ENCODE measurements around a stretch of chr1.

GRCh38 chr1:210233359-210234011 lies 889 bp downstream of the SERTAD4 start:
- PRO-cap, 2 experiments = no peak in any of the 2 experiments

- PRO-cap, 2 experiments = no peak in any of the 2 experiments
Observed at GRCh38 chr1:210291935-210292990, 36.4 kb upstream of the HHAT start.

DNA sequence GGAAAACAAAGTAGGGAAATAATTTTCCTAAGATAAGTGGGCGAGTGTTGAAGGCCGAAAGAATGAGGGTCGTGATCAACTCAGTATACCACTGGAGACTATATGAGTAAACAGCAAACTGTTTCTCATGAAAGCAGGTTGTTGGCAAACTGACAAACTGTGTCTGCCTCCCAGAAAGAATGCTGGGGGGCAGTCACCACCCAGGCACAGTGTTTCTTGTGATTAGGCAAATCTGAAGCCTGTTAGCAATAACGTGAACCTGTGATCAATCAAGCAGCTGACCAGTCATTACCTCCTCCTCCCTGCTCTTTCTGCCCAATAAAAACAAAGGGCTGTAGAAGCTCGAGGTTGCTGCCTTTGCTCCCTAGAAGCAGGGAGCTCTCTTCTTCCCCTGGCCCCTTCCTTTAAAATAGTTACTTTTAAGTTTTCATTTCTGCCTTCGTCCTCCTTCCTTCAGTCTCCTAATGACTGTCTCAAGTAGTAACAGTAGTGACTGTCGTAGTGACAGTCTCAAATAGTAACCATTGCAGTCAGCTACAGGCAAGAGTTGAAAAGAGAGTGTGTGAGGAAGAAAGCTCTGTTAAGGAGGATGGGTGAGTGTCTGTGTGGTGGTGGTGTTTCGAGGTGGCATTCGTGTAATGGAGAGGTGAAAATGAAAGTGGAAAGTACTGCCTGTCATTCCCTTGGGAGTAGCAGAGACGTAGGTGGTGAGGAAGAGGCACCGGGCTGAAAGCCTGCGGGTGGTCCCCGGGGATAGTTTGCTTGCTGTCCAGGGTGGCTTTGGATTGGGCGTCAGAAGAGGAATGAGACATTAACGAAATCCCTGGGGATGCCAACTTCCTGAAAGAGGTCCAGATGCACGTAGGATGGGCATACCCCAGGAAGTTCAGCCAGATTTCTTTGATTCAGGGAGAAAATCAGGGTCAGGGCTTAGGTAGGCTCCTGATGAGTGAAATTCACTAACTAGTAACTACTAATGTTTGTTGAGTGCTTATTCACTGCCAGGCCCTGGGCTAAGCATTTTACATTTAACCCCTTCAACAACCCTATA lies 14.6 kb downstream of the HHAT start:
- PRO-cap, 2 experiments = no peak in any of the 2 experiments

- PRO-cap, 2 experiments = no peak in any of the 2 experiments
Observed at GRCh38 chr1:210409754-210410102, 81.0 kb downstream of the HHAT start.

DNA sequence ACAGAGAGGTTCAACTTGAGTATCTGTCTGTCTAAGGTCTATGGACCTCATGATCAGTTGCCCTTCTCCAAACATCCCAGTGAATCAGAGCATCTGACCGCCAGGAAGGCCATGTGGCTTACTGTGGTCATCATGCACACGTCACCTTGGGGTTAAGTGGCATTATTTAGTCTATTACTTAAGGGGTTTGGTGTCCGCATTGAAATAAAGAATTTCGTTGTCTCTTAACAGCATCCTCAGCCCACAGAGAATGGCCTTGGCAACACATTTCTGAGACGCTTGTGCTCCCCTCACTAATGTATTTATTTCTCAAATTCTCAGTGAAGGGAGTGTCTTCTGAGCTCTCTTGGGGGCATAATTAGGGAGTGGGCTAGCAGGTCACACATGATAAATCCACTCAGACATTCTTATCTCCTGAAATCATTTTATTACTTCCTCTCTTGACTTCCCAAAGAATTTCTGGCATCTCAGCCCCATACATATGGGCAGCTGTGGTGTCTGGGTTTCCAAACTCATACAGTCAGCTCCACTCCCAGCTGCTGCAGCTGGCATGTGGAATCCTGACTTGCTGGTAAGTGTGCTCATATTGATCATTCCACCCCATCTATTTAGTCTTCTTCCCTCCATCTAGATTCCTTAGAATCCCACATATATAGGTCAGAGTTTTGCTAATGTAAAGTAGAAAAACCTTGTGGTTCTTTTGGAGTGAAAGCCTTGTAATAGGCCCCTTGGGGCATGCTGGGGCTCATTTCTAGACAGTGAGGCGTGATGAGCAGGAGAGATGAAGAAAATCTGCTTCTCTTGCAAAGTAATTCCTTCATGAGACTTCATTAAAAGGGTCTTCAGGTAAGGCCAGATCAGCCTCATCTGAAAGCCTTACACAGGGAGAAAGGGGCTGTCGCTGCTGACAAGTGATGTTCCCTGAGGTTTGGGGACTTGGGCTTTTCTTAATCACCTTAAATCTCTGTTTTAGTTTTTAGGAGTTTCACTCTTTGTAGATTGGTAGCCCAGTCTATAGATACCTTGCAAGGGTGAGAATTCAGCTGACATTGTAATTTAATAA lies 110.5 kb downstream of the HHAT start:
- PRO-cap, 2 experiments = no peak in any of the 2 experiments

DNA sequence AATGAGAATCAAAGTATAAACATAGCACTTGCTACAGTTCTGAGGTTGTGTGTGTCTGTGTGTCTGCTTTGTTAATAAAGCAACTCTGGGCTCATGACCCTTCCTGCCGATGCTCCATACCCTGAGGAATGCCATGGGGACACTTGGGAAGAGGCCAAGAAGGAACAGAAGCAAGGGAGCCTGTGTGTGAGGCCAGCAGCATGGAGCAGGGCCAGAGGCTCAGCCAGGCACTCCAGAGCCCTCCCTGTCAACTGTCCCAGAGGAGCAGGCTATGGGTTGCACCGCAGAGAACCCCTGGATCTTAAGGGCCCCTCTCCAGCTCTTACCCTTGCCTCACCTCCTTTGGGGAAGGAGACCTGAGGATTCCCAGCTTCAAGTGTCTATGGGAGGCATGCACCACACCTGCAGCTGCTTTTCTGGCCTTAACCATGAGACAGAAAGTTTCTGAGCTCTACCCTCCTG lies 353.6 kb downstream of the HHAT start:
- PRO-cap, 2 experiments = no peak in any of the 2 experiments

GRCh38 chr1:211336195-211336754 lies 9.6 kb downstream of the TRAF5 start:
- PRO-cap, 2 experiments = no peak in any of the 2 experiments

DNA sequence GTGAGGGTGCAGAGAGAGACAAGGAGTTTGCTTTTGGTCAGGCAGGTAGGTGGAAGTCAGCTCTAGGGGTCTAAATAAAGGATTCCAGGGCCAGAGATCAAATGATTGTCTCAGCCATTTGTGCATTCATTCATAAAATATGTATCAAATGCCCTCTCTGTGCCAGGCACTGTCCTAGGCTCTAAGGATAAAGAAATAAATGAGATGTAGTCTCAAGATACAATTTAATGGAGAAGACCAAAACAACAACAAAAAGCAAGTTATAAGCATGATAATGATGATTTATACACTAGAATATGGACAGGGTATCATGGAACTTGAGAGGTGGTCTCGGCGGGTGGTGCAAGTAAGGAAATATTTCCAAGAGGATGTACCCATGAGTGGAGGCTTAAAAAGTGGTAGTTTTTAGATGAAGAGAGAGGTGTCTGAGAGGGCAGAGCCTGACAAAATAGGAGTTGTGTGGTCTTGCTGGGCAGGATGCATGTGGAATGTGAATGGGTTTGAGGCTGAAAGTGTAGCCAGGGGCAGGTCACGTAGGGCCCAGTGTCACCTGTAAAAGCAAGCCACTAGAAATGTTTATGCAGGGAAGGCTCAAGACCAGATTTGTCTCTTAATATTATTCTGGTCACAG lies 41.2 kb downstream of the TRAF5 start:
- PRO-cap, 2 experiments = no peak in any of the 2 experiments

DNA sequence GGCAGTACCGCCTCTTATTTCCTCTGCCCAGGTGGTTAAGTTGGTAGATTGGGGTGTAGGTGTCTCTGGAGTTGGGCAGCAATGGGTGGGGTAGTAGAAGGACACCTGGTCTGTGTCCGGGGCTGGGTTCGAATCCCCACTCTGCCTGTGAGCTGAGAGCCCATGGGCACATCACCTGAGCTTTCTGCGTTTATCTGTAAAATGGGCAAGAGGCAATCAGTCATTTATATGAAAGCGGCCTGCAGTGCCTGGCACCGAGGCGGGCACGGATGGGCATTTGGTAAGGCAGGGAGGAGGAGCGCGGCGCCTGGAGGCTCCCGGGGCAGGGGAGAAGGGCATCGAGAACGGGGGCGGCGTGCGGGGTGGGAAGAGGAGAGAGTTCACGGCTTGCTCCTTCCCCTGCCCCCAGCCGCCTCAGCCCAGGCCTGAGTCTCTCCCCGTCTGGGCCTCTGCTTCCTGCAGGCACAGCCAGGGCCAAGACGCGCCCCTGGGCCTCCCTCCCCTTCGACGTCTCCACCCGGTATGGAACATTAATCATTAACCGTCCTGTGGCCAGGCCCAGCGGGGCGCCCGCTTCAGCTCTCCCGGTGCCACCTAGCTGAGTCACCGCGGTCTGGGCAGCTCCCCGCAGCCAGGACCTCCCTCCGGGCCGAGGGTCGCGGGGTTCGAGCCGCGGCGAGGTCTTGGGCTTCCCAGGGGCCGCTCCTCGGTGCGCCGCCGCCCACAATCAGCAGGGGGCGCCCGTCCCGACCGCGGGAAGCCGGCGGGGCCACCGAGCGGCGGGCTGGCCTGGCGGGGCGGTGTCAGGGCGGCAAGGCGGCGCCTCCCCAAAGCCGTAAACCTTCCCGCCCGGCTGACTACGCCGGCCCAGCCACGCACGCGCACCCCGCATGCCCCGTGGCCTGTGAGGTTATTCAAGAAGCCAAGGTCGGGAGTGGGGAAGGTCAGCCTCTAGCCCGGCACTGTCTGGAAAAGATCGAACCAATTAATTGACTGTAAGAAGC lies 23.2 kb upstream of the RD3 start:
- PRO-cap, 2 experiments = peak in 2 of 2 experiments; most common plus-strand start position 601 of the sequence (in 2); most common minus-strand start position 443 of the sequence (in 2)

DNA sequence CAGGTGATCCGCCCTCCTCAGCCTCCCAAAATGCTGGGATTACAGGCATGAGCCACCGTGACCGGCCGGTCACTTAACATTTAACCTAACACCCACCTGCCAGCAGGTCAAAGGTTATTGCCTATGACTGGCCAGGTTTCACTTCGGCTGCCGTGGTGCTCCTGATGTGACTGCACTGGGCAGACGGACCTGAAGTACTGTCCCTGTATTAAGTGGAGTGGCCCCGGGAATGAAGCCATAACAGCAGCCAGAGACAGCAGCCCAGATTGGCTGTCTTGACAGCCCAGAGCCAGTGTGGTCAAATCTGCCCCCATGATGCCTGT lies 24.4 kb upstream of the RD3 start:
- PRO-cap, 2 experiments = peak in 2 of 2 experiments; most common plus-strand start position 153 of the sequence (in 2); most common minus-strand start position 177 of the sequence (in 1)

DNA sequence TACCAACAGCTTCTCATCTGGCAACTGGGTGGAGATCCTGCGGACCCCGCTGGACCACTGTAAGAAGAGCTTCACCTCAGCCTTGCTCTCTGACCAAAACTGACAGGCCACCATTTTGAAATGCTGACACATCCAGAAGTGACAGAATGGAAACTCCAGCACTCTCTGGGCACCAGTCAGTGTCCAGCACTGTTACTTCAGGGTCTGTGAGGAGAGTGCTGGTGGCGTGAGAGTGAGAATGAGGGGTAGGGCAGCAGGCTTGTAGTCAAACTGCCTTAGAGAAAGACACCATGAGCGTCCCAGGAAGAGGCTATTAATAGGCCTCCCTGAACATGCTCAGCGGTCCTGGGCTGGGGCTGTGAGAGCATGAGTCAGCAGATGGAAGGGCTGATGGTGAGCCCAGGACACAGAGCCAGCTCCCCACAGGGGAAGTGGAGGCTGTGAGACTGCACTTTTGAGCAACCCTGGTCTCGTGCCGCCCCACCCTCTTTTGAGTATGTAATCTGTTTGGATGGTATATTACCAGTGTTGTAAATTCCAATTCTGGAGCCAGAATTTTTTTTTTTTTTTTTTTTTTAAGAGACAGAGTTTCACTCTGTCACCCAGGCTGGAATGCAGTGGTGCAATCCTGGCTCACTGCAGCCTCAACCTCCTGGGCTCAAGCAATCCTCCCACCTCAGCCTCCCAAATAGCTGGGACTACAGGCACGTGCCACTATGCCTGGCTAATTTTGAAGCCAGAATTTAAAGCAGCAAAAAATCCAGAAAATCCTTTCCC lies 34.4 kb upstream of the SLC30A1 start:
- PRO-cap, 2 experiments = no peak in any of the 2 experiments

DNA sequence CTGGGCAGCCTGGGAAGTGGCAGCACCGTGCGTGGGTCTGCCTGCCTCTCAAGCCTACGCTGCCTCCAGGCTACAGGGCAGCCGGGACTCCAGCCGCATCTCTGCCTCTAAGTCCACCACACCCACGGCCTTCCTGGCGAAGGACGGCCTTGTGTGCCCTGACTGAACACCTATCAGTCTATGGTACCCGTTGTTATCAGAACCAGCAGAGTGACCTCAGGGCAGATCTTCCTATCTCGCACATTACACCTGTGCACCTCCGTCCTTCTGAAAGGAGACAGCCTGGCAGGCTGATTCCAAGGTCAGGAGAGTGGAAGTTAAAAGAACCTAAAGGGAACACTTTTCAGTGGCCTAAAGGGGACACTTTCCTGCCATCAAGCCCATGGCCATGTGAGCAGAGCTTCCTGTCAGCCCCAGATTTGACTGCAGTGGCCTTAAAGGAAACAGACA lies 35.7 kb upstream of the SLC30A1 start:
- PRO-cap, 2 experiments = no peak in any of the 2 experiments

GRCh38 chr1:211630112-211631155 lies 45.0 kb downstream of the NEK2 start:
- PRO-cap, 2 experiments = no peak in any of the 2 experiments

DNA sequence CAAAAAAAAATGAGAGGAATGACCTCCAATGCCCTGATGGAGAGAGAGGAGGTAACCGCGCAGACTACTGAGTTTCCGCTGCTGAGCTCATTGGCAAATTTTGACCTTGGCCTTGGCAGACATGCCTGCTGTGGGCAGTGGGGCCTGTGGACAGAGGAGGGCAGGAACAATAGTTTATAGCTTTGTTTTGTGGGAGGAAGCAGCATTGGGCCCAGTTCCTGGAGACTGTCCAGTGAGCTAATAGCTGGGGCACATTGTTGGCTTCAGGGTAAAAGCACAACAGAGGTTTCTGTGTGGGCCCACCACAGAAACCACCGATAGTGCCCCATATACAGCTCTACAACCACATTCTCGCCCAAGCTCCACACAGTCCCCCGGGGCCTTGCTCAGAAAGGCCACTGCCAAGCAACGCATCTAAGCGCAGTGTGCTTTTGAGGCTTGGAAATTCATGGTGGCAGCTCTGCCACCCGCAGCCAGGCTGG lies 43.3 kb downstream of the NEK2 start:
- PRO-cap, 2 experiments = no peak in any of the 2 experiments

GRCh38 chr1:211643126-211644288 lies 31.9 kb downstream of the NEK2 start:
- PRO-cap, 2 experiments = peak in 2 of 2 experiments; most common plus-strand start chr1:211643654 (in 2); most common minus-strand start chr1:211643484 (in 2)

GRCh38 chr1:211742727-211743463 lies 67.5 kb upstream of the NEK2 start:
- PRO-cap, 2 experiments = no peak in any of the 2 experiments

GRCh38 chr1:211919984-211920500 lies 89.5 kb upstream of the LPGAT1 start:
- PRO-cap, 2 experiments = peak in 1 of 2 experiments; most common minus-strand start chr1:211920279 (in 1)

- PRO-cap, 2 experiments = no peak in any of the 2 experiments
Observed at GRCh38 chr1:212051767-212052397, 16.3 kb downstream of the DTL start.

- PRO-cap, 2 experiments = no peak in any of the 2 experiments
Observed at GRCh38 chr1:212189259-212189913, 95.8 kb upstream of the PPP2R5A start.

DNA sequence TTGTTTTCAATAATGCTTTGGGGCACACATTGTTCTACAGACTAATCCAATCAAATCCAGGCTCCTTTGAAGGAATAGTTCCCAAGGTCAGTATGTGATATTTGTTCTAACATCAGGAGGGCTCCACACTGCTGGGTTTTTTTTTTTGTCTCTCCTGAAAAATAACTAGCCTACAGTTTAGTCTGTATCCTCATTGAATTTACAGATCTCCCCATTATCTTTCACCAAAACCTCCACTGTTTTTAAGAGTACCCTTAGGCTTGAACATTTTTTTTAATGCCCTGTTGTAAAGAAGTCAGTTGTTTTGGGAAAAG lies 24.9 kb downstream of the PPP2R5A start:
- PRO-cap, 2 experiments = peak in 2 of 2 experiments; most common plus-strand start position 104 of the sequence (in 2)